Thyroid gland (tissue), 7 donors: ENCODE measurements around the gene SEM1.

DNA sequence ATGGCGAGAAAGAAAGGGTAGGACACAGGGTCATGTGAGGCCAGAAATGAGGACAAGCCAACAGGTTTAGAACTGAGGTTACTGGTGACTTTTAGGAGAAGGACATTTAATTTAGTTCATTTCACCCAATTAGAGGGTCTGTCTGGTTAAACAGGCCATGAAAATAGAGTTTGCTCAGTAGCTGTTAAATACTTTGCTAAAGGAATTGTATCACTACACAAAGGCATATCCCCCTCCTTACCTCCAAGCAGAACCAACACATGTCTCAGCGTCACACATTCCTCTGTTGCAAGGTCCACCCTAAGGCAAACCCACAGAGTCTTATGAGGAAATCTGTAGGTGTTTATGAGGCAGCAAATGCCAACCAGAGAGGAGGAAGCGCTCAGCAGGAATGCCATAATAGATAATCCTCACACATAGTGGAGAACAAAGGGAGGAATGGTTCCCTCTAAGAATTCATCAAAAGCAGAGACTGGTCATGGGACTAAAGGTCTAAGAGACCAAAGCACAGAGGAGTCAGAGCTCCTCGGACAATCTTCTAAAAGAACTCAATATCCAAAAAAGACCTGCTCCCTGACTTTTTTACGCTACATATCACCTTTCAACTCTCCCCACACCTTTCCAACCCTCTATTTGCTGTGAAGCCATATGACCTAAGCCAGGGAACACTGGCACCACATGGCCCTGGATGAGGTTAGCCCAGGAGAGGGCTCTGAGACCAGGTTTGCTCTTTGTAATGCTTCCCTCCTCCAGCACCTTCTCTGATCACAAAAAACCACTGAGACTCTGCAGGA is 7.4 kb downstream of the SLC25A13 start:
- PRO-cap, 2 experiments, result no peak in any of the 2 experiments
- RAMPAGE, long total RNA, 5 experiments, result no peak in any of the 5 experiments

DNA sequence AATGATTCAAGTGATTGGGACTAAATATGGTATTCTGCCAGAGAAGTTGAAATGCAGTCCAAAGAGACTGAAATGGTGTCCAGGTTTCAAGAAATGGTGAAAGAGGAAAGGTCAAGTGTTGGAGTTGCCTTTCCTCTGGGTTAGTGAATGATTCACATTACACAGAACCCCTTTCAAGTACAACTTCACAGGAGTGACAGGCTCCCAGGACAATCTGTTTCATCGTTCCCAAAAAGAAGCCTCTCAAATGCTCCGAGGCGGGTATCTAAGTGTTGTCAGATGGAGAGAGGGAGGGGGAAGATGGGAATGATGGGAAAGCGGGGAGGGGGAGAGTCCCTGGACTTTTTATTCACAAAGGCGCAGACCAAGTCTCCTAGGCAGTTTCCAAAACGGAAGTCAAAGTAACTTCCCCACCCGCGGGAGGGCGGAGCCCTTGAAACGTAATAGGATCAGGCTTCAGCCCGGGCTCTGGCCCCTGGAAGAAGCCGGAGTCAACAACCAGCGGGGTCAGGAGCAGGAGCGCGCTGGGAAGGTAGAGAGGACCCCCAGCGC is 769 bp downstream of the SLC25A13 start:
- PRO-cap, 2 experiments, result peak in 2 of 2 experiments; most common plus-strand start position 488 of the sequence (in 2); most common minus-strand start position 398 of the sequence (in 2)
- RAMPAGE, long total RNA, 5 experiments, result start-site peak on the plus strand in 1 of 5 experiments, centred at position 465 of the sequence, 10 reads per replicate

- PRO-cap, 2 experiments, result no peak in any of the 2 experiments
- RAMPAGE, long total RNA, 5 experiments, result no peak in any of the 5 experiments
Measured at GRCh38 chr7:96349497-96349987, 27.6 kb upstream of the SLC25A13 start.

- PRO-cap, 2 experiments, result peak in 2 of 2 experiments; most common plus-strand start chr7:96709915 (in 2); most common minus-strand start chr7:96709643 (in 1)
- RAMPAGE, long total RNA, 5 experiments, result start-site peak on the minus strand in 5 of 5 experiments, at chr7:96709800-96709880 at its widest, 133 to 871 reads per replicate
Measured at GRCh38 chr7:96709103-96710132, at the start of gene SEM1. Gene SEM1 (minus strand): TSS chr7:96709846.

DNA sequence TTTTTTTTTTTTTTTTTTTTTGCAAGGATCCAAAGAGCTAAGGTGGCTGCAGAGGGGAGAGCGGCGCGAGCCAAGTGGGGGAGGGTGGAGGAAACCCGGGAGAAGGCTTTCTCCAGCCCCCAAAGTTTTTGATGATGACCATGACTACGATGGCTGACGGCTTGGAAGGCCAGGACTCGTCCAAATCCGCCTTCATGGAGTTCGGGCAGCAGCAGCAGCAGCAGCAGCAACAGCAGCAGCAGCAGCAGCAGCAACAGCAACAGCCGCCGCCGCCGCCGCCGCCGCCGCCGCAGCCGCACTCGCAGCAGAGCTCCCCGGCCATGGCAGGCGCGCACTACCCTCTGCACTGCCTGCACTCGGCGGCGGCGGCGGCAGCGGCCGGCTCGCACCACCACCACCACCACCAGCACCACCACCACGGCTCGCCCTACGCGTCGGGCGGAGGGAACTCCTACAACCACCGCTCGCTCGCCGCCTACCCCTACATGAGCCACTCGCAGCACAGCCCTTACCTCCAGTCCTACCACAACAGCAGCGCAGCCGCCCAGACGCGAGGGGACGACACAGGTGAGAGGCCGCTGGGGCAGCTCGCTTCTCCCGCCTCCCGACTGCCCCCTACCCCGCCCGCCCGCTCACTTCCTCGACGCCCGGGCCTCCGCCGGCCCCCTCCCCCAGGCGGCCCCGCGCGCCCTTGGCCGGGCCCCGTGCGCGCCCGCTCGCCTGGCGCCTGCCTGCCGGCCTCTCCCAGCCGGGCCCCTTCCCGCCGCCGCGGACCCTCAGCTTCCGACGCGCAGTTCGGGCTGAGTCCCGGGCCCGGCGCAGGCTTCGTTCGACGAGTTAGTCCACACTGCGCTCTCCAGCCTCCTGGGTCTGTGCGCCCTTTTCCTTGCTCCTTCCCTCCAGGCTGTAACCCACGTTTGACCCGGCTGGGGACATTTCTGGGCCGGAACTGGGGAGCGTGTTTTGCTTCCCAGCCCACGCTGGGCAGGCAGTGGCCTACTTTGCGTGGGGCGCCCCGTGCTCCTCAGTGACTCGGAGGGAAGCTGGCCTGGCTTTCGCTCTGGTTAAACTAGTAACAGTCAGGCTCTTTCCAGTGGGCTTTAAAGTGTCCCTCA is 851 bp downstream of the DLX6 start:
- PRO-cap, 2 experiments, result peak in 1 of 2 experiments; most common minus-strand start position 610 of the sequence (in 1)
- RAMPAGE, long total RNA, 5 experiments, result no peak in any of the 5 experiments

DNA sequence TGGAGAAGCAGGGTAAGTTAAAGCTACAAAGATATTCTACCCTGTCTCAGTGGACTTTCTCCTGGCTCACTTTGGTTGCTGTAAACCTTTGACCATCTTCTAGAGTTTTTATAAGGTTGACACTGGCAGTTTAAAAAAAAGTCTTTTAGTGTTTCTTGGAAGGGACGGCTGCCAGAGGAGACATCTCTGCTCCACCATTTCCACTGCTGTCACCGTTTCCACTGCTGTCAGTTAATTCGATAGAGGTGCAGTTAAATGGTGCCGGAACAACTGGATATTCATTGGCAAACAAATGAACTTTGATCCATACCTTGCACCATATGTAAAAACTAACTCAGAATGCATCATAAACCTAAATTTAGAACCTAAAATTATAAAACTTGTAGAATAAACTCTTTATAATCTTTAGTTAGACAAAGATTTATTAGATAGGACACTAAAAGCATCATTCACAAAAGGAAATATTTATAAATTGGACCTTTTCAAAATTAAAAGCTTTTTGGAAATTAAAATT is 42.7 kb downstream of the LMTK2 start:
- PRO-cap, 2 experiments, result no peak in any of the 2 experiments
- RAMPAGE, long total RNA, 5 experiments, result no peak in any of the 5 experiments

- PRO-cap, 2 experiments, result no peak in any of the 2 experiments
- RAMPAGE, long total RNA, 5 experiments, result no peak in any of the 5 experiments
Measured at GRCh38 chr7:98186802-98187374, 24.4 kb upstream of the BHLHA15 start.

DNA sequence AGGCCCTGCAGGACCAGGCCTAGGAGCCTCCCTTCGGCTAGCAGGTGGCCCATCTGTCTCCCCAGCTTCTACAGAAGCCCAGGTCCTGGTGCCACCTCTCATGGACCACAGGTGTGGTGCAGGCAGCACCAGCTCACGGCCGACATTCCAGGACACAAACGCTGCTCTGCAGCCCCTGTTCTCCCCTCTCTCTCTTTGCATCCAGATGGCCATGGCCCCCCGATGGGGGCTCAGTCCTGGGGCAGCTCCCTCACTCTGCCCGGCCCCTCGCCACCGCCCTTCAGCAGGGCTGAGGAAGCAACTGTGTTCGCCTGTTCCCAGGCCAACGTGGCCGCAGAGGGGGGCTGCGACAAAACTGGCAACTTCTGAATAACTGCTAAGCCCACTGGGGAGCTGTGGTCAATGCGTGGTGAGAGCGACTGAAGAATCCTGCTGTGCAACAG is 10.2 kb downstream of the TECPR1 start:
- PRO-cap, 2 experiments, result no peak in any of the 2 experiments
- RAMPAGE, long total RNA, 5 experiments, result no peak in any of the 5 experiments

DNA sequence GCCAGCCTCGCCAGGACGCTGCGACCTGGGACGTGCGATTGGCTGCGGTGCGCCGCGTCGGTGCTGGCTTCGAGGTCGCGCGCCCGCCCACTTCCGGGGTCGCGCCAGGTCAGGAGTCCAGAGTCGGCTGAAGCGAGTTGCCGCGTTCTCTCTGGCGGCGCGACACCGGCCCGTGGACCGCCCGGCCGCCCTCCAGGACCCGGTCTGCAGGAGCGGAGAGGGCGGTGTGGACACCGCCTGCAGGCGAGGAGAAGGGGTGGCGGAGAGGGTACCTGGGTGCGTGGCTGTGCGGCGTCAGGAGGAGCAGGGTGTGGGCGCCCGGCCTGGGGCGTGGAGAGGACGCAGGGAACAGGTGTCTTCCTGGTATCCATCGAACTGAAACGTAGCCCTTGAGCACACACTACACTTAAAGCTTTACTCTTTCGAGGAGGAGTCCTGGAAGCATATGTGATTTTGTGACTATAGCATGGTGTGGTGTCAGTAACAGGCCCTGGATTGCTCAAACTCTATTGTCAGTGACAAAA is 283 bp upstream of the TECPR1 start:
- PRO-cap, 2 experiments, result peak in 2 of 2 experiments; most common plus-strand start position 96 of the sequence (in 2)
- RAMPAGE, long total RNA, 5 experiments, result start-site peak on the plus strand in 4 of 5 experiments, centred at positions 109 to 117 of the sequence, 30 to 144 reads per replicate

DNA sequence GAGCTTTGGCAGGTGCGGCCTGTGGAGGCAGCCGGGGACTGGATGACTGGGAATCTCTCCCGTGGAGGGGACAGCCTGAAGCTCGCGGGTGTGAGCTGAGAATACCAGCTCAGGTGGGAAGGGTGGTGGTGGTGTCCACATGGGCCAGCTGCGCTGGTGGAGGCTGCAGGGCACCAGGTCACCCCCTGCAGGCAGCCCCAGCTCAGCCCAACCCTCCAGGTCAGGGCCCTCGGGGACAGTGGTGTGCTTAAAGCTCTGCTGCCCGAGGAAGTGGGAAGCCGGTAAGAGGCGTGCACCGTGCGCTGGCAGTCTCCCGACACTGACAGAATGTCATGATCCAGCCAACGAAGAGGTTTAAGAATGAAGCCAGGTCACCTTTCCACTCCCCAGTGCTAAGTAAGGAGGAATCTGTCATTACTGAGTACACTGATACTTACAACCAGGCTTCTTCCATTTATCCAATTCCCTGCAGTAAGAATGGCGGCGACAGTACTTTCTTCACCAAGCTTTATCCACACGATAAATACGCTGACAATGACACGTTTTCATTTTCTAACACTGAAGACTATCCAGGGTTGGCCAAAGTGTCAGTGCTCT is 20.3 kb downstream of the BRI3 start:
- PRO-cap, 2 experiments, result no peak in any of the 2 experiments
- RAMPAGE, long total RNA, 5 experiments, result no peak in any of the 5 experiments

DNA sequence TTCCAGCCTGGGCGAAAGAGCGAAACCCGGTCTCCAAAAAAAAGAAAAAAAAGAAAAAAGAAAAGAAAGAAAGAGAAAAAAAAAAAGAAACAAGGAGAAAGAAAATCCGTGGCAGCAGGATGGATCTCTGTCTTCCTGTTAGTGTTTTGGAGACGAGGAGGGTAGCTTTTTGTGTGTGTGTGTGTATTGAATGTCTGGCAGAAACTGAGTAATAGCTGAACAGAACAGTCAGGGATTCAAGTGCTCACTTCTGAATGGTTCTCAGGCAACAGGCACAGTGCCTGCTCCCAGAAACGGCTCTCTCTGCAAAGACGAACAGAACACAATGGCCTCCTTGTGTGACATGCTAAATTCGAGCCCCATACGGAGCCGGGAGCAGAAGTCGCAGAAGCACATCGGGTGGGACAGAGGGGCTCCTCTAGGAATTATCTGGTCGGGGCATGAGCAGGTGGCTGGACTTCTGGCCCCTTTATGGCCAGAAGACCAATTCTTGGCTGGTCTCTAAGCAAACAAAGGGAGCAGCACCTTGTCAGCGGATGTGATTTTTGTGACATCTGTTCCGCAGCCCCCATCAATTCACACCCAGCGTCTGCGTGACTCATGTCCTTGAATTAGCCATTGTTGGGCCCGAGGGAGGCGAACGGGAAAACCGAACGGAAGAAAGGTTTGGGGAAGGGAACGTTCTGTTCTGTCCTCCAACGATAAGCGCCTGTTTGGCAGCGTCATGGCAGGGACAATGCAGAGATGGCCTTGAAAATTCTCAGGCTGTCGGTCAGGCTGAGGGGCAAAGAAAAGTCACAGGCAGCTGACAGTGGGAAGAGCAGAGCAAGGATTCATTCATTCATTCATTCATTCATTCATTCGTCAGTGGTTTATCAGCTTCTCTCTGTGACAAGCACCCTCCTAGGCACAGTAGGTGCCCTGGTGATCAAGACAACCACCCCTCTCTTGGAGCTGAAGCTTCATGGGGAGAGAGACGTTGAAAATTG is 47.3 kb upstream of the NPTX2 start:
- PRO-cap, 2 experiments, result no peak in any of the 2 experiments
- RAMPAGE, long total RNA, 5 experiments, result no peak in any of the 5 experiments

- PRO-cap, 2 experiments, result no peak in any of the 2 experiments
- RAMPAGE, long total RNA, 5 experiments, result no peak in any of the 5 experiments
Measured at GRCh38 chr7:98616232-98616828, 755 bp upstream of the NPTX2 start.

- PRO-cap, 2 experiments, result no peak in any of the 2 experiments
- RAMPAGE, long total RNA, 5 experiments, result no peak in any of the 5 experiments
Measured at GRCh38 chr7:98641388-98642049, 24.4 kb downstream of the NPTX2 start.

GRCh38 chr7:98771607-98771964 is 98.2 kb downstream of the TMEM130 start:
- PRO-cap, 2 experiments, result no peak in any of the 2 experiments
- RAMPAGE, long total RNA, 5 experiments, result no peak in any of the 5 experiments

DNA sequence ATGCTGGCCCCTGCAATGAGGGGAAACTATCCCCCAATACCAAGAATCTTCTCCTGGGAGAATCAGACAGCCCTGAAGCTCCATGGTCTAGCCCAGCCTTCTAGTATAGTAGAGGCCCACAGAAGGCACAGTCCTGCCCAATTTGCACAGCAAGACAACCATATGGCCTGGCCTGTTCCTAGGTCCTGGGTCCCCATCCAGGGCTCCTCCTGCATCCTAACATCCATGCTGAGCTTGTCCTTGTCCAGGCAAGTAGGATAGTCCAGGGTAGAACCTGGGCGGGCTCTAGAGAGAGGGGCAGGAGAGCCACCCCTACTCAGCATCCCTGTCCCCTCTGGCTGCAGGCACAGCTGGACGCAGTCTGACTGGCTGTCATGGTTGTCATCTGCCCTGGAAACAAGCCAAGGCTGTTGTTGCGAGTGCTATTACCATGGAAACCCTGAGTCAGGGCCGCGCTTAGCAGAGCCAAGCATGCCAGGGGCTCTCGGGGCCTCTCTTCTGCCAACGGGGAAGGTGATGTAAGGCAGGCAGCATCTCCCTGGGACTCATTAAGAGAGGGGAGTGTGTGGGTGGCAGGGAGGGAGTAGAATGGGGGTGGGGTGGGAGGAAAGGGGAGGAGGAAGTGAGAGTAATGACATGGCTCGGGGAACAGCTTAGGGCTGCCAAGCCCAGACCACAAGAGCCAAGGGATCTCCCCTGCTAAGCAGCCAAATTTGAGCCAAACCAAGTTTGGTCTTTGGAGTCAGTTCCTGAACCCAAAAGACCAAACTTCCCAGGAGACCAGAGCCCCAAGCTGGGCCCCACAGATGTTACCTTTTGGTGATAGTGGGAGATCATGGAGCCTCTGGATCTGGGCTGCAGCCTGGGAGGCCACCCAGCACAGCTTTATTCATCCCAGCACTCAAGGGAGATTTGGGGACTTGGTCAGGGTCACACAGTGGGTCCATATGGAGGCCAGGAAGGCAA is 67.7 kb downstream of the TMEM130 start:
- PRO-cap, 2 experiments, result no peak in any of the 2 experiments
- RAMPAGE, long total RNA, 5 experiments, result no peak in any of the 5 experiments

GRCh38 chr7:98910928-98911371 is 32.6 kb downstream of the TRRAP start:
- PRO-cap, 2 experiments, result no peak in any of the 2 experiments
- RAMPAGE, long total RNA, 5 experiments, result no peak in any of the 5 experiments

GRCh38 chr7:99068137-99068727 is 75.7 kb downstream of the SMURF1 start:
- PRO-cap, 2 experiments, result no peak in any of the 2 experiments
- RAMPAGE, long total RNA, 5 experiments, result no peak in any of the 5 experiments

DNA sequence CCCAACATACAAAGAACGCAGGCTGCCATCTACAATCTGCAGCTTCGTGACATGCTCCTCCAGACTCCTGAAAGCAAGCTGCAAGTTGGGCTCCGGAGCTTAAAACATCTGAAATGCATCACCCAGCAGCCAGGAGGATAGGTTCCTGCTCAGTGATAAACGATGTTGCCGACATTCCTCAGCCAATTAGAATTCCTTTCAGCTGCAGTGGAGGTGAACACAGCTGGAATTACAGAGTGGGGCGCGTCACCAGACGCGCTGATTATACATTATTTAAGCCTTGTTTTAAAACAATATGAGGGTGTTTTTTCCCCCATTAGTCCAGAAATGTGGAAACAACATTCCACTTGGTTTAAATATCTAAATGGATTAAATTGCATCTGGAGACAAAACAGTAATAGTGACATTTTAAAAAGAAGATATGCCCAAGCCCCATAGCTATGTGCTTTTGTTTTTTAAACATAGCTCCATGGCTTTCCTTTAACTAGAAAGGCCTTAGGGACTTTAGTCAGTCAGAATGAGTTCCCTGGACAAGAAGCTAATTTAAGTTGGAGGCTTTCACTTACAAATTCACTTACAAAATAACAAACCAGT is 6.3 kb downstream of the SMURF1 start:
- PRO-cap, 2 experiments, result no peak in any of the 2 experiments
- RAMPAGE, long total RNA, 5 experiments, result no peak in any of the 5 experiments

- PRO-cap, 2 experiments, result no peak in any of the 2 experiments
- RAMPAGE, long total RNA, 5 experiments, result no peak in any of the 5 experiments
Measured at GRCh38 chr7:99211529-99212199, 3.7 kb upstream of the KPNA7 start.

GRCh38 chr7:99408379-99408510 is 152 bp downstream of the PDAP1 start:
- PRO-cap, 2 experiments, result no peak in any of the 2 experiments
- RAMPAGE, long total RNA, 5 experiments, result no peak in any of the 5 experiments